H4 (cell line): ENCODE measurements around the genes NUDT6, HSPA4L and PLK4.

DNA sequence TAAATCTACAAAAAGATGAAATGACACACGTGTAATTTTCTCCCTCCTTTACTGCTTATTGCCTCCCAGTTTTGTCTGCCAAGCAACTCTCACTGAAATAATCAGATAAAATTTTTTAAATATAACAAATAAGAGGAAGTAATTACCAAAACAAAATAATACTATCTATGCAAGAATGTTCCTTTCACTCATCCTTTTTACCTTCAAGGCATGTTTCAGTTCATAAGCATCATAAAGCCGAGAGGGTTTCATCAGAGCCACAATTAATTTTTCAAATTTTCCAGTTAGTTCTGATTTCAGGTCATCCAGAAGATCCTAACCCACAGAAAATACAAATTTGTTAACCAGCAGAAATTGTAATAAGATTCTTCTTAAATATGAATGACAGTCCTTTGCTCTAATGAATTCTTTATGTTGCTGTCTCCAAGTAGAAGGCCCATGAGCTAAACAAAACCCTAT, 13.6 kb downstream of the ANXA5 start:
- RAMPAGE, long total RNA, result no peak

DNA sequence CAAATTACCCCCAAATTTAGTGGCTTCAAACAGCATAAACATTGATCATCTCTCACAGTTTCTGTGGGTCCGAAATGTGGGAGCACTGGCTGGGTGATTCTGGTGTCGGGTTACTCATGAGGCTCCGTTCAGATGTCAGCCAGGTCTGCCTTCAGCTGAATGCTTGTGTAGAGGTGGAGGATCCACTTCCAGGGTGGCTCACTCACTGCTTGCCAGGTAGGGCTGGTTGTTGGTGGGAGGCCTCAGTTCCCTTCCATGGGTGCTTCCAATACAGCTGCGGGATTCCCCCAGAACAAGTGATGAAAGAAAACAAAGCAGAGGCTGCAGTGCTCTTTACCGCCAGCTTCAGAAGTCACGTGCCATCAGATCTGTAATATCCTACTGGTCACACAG, 1.0 kb upstream of the SMIM43 start:
- RAMPAGE, long total RNA, result no peak

DNA sequence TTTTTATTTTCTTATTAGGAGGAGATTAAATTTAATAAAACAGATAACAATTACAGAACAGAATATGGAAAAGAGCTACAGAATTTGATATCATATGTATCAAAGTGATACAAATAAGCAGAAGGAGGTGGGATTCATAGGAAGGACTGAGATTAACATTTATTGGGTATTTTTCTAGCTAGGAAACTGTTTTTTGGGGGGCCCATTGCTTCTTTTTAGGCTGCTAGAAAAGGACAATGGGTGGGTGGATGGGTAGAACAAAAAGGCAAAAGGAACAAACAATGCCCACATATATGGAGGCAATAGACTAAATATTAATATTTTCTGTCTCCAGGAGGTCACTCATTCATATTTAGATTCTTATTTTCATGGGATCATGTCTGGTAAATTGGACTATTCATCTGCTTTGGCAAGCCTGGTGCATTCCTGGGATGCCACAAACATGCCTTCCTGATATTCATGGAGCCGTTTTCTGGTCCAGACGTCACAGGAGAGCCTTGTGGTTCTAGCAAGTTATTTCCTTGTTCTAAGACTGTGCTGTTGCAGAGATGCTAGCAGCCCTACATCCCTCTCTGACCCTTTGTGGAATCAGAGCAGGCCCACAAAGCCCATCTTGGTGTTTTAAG, 16.3 kb upstream of the EXOSC9 start:
- RAMPAGE, long total RNA, result no peak

DNA sequence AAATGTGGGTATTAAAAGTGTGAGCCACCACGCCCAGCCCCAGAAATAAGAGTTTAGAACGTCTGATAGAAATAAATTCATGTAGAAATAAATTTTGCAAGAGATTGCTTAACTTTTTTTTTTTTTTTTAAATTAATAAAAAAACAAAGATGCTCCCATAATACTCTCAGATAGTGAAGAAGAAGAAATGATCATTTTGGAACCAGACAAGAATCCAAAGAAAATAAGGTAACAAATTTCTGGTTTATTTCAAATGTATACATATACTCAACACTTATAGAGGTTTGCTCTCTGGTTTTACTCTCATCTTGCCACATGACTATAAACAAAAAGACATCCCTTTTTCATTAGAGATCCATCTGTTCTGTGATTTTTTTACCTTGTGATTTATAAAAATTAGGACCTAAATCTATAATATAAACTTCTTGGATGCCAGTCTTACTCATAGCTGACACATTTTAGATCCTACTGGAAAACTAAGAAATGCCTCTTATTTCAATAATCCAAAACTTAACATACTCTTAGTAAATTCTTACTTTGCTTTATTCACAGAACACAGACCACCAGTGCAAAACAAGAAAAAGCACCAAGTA, 7.4 kb downstream of the CCNA2 start:
- RAMPAGE, long total RNA, result no peak

DNA sequence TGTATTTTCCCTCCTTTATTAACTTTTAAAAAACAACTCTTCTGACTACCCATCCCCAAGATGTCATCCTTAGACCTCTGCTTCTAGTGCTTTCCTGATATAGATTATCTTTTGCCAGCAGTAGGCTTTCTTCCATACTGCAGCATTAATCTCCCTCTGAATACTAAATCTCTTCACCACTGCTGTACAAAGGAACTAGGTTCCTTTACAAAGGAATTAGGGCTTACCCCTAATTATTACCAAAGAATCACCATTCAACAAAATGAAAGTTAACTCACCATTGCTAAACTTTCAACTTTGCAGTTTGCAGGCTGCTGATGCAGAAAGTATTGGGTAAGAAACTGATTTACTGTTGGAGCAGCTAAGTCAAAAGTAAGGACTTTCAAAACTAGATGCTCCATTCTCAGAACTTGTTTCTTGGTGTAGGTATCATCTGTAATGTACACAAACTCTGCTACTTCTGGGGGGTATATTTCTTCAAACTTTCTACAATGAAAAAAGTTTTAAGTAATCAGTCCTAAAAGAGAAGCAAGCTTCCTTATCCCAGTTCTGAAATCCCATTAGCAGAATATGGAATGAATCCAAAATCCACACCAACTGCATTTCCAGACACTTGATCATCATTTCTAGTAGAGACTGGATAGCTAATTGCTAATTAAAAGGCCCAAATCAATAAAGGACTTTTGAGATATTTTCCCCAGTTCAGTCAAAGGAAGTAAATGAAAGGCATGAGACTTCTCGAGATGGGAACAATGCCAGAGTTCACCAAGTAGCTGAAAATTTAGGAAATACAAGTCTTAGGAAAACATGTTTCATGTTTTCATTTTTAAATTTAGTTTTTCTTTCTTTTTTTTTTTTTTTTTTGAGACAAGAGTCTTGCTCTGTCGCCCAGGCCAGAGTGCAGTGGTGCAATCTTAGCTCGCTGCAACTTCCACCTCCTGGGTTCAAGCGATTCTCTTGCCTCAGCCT, 4.3 kb downstream of the CCNA2 start:
- RAMPAGE, long total RNA, result no peak

GRCh38 chr4:122313556-122313988, 65.2 kb upstream of the ADAD1 start:
- RAMPAGE, long total RNA, result no peak

DNA sequence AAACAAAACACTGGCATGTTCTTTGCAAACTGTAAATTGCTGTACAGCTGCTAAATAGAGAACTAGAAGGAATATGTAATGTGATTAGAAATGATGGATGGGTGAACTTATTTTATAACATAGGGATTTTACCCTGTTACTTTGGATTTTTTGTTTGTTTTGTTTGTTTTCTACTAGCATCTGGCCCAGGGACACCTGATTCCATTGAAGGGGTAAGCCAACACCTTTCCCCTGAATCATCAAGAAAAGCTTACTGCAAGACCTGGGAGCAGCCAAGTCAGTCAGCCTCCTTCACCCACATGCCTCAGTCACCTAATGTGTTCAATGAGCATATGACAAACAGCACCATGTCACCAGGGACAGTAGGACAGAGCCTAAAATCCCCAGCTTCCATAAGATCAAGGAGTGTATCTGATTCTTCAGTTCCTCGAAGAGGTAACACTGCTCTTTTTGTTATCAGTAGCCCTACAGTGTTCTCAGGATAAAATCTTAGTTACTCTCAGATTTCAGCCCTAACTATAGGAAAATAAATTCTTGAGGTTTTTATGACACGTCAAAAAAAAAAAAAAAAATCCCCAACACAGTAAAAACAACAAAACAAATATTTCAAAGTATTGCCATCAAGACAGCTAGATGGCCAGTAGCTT, 31.3 kb upstream of the ADAD1 start:
- RAMPAGE, long total RNA, result no peak

- RAMPAGE, long total RNA, result no peak
Measured at GRCh38 chr4:122379078-122379599, 328 bp downstream of the ADAD1 start.

DNA sequence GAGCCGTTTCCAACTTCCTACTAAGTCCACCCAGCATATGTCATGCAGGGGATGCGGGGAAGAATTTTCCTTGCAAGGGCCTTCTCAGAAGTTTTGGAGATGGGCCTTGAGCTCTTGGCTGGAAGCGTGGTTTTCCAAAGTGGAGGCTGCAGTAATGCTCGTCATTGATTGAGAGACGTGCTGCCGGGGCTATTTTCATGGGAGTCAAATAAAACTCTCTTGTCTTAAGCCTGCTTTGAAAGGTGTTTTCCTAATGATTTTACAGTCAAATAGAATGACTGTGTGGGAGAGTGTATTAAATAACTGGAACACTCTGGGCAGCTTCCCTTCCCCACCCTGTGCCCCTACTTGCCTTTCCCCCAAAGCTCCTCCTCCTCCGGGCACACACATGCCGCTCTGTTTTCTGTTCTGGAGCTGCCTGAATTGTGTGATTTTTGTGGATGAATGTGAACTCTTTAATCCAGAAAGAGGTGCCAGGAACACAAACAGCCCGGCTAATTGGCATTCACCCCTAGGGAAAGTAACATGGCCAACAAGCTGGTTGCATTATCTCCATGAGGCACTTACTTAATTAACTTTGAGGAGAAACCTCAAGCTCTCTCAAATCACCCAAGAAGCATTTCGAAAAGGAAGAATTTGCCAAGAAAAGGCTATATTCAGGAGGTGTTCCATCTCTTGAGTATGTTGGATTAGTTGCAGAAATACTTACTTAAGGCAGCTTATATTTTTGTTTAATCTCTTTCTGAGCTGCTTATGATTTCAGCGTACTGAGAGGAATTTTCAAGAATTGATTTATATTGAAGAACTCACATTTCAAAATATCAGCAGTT, 28.2 kb downstream of the FGF2 start:
- RAMPAGE, long total RNA, result no peak

DNA sequence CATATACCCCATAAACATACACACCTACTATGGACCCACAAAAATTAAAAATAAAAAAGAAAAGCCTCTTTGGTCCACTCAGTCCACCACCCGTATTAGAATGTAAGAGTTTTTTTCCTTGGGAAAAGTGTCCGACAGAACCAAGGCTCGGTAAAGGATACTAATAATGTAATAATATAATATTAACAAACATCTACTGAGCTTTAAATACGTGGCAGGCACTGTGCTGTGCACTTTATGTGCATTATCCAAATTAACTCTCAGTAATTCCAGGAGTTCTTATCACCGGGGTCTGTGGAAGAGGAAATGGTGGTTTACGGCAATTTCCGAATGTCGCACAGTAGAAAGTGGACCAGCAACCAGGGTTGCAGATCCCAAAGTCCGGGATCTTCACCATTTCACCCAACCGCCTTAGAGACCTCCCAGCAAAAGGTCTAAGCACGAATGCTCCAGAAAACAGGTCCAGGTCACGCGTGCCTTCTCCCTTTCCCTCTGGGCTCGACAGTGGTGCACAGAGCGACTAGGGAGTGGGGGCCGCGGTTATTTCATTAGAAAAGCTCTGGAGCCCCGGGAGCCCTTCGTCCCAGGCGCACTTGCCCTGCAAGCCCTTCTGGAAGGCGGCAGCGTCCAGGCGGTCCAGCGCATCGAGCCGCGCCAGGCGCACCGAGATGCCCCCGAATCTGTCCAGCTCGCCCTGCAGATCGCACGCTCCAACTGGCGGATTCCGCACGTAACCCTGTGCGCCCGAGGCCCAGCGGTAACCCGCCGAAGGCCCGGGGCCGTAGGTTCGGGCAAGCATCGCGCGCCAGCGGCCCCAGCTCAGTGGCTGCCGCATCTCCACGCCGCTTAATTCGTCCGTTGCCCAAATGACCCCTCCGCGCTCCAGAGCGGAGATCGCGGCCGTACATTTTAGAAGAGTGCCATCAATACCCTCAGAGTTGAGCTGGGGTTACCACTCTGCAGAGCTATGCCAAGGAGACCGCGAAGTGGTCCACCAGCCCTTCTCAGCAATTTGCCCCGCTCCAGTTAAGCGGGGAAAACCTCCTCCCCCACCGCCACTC, at the start of gene NUDT6:
Gene NUDT6, minus strand, starts transcription at position 860 of the 1,061 bp plus-strand sequence.
- RAMPAGE, long total RNA, result start-site peak on the minus strand centred at position 852 of the sequence, 26 bp wide, 39 reads

DNA sequence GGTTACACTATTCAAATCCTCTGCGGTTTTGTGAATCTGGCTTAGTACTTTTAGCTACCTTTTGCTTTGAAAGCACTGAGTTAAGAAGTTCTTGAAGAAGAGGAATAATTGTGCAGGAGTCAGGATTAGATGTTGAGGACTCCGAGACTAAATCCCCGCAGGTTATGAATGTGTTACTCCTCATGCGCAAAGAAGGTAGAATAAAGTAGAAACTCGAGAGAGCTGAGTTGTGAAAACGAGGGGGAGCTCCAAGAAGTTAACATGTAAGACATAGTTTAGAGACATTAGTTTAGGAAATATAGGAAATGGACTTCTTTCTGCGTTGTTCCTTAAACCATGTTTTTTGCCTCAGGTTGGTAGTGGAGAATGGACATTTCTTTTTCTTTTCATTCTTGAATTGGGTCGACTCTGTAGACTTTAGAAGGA, 3.4 kb downstream of the SPRY1 start:
- RAMPAGE, long total RNA, result no peak

GRCh38 chr4:124433468-124433951, 279.0 kb downstream of the ANKRD50 start:
- RAMPAGE, long total RNA, result no peak

DNA sequence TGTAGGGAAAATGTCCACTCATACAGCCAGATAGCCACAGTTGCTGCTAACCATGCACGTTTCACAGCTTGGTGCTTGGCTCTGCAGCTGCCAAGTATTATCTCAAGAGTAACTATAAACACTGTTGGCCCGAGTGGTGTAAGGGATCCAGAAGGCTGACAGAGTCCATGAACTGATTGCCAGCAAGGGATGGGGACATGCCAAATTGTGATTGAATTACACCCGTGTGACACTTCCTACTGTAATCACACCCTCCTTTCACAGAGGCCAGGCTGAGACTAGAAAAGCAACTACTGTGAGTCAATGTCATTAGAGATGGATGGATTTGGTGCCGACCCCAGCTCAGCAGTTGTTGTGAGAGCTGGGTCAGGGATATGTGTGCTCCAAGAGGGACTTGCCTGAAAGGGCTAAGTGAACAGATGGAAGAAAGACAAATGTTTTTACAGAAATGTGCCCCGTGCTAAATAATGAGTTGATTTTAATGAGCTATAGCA, 224.0 kb upstream of the ANKRD50 start:
- RAMPAGE, long total RNA, result no peak

DNA sequence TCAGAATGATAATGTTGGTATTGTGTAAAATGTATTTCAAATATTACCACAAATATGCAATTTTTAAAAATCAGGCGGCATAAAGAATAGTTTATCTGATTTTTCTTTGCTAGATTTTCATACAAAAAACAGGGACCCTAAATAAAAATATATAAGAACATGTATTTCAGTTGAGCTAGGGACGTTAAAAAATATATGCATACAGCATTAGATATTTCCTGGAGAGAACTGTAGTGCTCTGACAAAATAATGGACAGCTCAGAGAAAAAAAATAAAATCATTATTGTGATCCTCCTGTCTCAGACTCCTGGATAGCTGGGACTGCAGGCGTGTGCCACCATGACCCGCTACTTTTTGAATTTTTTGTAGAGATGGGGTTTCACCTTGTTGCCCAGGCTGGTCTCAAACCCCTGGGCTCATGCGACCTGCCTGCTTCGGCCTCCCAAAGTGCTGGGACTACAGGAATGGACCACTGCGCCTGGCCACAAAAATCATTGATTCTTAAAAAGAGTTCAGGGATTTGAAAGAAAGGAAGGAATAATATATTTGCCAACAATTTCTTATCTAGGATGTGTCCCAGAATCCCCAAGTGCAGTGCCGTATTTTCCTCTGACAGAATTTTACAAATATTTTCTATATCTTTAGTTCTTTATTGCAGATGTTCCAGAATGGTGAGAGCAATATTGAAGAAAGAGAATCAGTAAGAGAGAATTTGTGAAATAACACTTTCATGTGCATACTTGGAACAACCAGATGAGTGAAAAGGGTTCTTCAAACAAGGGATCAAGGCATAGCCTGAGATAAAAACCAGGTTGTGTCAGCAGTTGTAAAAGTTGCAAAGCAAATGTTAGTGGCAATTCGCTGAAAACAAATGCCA, 1148.9 kb upstream of the INTU start:
- RAMPAGE, long total RNA, result no peak

DNA sequence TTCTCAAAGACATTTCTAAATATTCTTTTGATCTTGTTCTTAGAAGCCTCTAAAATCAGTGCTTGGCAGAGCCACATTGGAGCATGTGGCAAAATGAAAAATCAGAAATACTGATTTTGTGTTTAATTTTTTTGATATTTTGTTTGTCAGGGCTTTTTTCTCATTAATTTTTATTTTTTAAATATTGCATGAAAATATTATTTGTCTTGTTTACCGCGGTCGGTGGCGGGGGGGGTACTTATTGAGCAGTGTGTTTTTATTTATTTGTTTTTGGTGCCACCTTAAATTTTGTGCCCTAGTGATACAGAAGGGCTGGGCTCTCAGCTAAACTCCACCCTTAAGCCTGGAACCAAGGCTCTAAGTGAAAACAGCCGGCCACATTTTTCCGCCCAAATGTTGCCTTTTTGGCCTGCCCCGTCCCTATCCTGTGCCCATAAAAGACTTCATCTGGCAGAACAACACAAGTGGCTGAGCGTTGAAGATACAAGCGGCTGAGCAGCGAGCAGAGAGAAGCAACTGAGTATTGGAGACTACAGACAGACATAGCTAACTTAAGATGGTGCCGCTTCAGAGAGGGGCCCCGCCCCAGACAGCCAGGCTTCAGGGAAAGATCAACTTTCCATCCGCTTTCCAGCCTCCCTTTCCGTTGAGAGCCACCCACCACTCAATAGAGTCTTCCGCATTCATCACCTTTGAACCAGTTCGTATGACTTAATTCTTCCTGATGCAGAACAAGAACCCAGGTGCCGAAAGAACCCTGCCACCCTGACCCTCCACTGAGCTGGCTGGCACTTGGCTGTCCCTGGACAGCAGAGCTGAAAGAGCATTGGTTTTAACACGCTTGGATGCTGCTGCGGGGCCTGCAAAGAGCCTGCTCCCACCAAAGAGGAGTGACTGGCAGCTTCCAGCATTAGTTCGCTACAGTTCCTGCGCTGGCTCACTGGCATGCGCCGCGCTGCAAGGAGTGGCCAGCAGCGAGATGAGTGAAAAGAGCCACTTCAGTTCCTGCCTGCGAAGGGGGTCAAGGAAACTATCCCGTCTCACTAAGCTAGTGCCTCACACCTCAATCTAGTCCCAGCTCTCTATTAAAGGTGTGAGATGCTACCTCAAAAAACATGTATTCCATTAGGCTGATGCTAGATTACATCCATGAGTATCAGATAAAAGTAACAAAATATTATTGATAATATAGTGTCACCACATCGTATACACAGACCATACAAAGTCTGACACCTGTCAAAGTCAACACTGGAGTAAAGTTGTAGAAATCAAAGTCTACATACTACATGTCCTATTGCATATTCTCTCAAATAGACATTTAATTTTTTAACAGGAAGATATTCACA, 853.1 kb upstream of the INTU start:
- RAMPAGE, long total RNA, result no peak

GRCh38 chr4:127622505-127623410, 10.0 kb upstream of the INTU start:
- RAMPAGE, long total RNA, result no peak

DNA sequence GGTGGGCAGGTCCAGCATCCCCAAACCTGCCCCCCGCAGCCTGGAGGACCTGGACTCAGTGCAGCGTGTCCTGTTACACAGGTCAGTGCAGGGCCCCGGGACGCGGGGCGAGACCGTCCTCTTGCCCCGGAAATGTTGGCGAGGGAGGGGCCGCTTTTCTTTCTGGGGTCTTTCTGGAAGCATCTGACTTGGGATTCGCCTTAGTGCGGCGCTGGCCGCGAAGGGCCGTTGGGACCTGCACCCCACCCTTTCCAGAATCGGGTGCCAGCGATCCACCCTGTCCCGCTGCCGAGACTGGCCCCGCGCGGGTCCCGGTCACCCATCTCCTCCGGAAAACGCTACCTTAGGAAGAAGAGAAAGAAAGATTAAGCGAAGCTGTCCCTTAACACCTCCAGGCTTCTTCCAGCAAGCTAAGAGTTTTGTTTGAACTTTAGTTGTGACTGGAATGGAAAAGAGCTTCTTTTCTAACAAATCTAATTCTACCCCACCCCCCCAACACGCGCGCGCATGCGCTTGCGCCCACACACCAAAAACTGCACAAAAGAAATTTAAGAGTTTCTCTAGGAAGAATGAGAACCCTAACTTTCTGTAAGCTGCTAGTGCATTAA, 9.2 kb upstream of the INTU start:
- RAMPAGE, long total RNA, result no peak

DNA sequence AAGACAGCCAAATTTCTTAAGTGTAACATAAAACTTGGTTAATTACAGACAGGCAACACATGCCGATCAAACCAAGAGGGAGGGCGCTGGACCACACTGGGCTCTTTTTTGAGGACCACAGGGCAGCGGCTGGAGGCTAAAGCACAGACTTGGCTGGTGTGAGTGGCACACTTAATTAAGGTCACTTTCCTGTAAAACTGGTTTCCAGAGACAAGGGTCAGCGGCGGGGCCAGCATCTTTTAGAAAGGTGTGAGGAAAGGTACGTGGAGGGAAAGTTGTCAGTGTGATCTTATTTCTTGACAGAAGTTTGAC, 860 bp upstream of the HSPA4L start:
- RAMPAGE, long total RNA, result no peak

DNA sequence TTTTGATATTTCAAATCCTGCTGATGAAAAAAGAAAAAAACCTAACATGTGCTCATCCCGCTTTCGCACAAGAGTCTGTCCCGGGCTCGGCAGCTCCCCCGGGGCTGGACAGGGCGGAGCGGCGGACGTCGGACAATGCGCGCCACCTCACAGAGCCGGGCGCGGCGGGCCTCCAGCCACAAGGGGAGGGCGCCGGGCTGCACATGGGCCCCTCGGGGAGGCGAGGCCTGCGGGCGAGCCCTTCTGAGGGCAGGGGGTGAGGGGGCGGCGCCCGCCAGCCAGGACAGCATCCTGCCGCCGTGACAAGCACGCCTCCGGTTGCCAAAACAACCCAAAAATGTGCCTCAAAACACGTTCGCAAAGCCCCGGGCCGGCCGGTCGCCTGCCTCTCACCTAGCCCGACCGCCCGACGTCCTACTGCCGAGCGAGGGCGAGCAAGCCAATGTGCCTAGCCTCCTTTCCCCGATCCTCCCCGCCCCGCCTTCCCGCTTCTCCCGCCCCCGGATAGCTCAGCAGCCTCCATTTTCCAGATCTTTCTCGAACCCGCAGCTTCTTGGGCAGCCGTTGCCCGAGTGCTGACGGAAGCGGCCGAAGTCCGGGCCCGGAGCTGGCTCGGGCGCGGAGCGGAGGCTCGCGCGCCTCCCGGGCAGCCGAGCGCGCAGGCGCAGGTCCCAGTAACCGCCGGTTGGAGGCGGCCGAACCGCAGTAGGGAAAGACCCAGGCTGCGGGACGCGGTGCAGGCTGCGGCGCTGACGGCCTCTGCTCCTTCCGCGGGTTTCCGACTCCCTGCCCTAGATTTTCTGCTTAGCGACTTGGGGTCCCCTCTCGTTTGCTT, at the start of gene HSPA4L:
Gene HSPA4L, plus strand, starts transcription at position 705 of the 835 bp plus-strand sequence.
- RAMPAGE, long total RNA, result no peak

DNA sequence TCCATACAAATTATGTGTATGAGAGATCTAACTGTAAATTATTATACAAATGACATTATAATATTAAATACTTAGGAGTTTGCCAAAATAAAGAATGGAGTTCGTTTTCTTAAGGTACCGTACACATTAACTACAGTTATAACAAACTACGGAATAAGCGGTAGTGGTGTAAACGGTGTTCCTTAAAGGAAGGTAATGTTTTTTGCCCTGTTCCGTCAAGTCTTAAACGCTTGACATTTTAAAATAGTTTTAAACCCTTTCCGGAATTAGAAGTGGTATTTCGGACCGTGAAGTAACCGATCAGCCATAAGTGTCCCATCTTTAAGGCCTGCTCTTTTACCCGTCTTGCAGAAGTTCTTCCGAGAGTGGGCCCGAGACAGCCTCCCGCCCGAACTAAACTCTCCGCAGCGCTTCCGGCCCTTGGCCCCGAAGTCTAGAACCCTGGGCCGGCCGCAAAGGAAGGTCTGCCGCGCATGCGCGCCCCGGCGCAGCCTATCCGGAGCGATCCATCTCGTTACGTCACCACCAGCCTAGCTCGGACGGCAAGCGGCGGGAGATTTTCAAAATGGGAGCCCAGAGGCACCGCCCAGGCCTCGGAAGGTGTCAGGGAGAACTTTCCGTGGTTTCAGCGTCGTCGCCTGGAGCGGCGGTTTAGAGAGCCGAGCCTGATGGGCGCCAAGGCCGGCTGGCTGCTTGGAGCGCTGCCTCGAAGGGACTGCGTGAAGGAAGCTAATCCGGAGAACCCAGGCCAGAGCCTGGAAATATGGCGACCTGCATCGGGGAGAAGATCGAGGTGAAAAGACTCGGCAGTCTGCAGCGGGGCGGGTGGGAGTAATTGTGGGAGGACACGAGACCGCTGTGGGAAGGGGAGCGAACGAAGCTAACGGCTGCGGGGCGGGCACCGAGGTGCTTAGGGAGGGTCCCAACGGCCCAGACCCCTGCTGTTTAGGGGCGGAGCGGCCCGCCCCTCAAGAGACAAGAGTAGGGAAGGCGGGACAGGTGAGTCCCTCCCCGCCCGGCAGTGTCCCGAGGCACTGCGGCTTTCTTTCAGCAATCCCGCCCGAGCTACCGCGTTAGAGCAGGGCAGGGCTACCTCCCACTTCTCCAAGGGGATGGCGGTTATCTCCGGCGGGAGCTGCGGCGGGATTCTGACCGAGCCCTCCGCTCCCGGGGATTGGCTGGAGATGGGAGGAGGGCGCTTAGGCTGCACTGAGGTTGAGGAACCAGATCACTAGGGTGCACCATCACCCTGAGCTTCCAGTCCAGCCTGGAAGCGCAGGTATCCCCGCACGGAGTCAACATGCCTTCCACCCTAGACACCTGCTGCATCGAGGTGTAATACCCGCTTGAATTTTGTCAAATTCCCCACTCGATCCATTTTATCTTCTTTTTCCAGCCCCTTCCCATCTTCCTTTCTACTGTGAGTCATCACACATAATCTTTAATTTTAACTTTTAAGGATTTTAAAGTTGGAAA, at the start of gene PLK4:
Gene PLK4, plus strand, starts transcription at position 522 of the 1,476 bp plus-strand sequence.
- RAMPAGE, long total RNA, result start-site peak on the plus strand centred at position 549 of the sequence, 7 bp wide, 11 reads